LHCN-M2 (cell line): Measurements from ENCODE around the genes TEX29 and SPACA7.

DNA sequence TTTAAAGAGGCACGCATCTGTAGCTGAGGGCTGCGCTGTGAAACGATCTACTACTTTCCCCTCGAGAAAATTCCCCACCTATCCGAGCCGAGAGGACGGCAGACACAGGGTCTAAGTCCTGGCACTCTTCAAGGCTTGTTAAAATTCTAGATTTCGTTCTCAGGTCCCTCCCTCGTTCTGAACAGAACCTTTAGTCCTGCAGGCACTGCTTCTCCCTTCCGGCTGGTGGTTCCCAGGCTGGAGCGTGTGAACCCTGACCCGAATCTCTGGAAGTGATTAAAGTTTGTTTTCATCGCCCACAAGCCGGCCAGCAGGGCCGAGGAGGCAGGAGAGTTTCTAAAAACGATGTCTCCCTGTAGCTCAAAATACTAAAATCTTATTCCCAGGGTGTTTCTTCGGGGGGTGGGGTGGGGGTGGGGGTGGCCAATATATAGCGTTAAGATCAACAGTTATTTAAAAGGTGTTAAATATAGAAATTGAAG lies 1.1 kb downstream of the ARHGEF7 start:
- RAMPAGE, long total RNA, result no peak

DNA sequence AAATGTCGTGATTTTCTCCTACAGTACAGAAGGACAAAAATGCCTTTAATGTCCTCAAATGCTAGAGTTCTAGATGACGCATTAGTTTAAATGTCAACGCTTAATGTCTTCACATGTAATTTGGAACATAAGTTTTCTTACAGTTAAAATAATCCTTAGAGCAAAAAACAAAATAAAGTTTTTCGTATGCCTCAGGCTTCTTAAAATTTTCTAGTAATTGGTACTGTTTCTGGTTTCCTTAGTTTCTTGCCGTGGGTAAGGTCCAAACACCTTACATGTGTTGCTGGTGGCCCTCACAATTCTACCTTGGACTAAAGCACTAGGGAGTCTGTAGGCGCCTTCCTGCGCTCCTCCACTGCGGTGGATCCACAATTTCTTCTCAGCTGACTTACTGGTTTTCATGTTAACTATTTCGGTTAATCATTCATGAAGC lies 37.5 kb downstream of the ARHGEF7 start:
- RAMPAGE, long total RNA, result no peak

GRCh38 chr13:111166906-111167704 lies 52.0 kb downstream of the ARHGEF7 start:
- RAMPAGE, long total RNA, result no peak

DNA sequence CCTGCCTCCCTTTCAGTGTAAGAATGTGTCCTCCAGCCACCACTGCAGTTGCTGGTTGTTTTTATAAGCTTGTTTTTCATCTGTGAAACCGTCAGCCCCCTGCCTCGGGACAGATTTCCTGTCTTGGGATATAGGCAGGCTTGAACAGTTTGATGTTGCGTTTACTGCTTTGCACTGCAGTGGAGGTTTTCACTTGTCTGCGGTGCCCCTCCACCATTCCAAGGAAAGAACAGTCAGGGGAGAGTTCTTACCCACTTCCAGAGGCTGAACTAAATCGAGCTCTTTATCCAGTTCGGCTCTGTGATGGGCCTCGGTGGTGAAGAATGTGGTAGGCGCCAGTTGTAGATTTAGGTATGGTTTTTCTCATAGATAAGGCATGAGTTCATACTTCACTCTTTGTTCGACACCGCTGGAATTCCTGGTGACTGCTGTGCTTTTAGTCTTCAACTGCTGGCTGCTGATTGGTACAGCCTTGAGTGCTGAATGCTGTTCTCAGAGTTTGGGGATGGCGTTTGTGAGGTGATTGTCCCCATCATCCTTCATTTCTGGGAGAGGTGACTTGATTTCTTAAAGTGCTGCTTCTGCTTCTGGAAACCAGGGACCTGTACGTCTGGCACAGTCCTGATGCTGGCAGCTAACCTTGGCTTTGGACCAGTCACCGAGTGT lies 97.1 kb downstream of the ARHGEF7 start:
- RAMPAGE, long total RNA, result no peak

GRCh38 chr13:111281065-111281630 lies 39.3 kb upstream of the TEX29 start:
- RAMPAGE, long total RNA, result no peak

- RAMPAGE, long total RNA, result no peak
These were observed at the start of gene TEX29 for GRCh38 chr13:111320429-111320823. Gene TEX29 (plus strand): TSS chr13:111320642.

GRCh38 chr13:112067748-112068342 lies 896 bp downstream of the SOX1 start:
- RAMPAGE, long total RNA, result no peak

GRCh38 chr13:112072308-112072991 lies 5.5 kb downstream of the SOX1 start:
- RAMPAGE, long total RNA, result no peak

GRCh38 chr13:112375937-112376651 lies at the start of gene SPACA7:
Gene SPACA7 (plus strand): TSS chr13:112376355.
- RAMPAGE, long total RNA, result no peak

DNA sequence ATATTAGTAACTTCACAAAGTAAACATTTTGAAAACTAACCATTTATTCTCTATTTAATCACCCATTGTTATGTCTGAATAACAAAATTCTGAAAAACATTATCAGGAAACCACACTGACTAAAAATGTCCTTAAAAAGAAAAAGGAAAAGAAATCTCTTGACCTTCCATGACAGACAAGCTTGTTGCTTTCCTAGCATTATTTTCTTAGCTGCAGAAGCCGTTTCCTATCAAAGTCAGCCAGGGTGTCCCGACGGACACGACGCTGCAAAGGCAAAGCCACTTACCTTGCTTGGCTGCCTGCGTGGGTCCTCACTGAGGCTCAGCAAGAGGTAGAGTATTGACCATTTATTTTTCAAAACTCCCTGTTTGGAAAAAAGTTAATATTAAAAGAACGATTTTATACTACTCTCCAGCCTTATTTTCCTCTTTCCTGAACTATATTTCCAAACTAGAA lies 28.9 kb downstream of the TUBGCP3 start:
- RAMPAGE, long total RNA, result no peak

- RAMPAGE, long total RNA, result no peak
These were observed 4.4 kb downstream of the TUBGCP3 start for GRCh38 chr13:112583469-112584025.

- RAMPAGE, long total RNA, result no peak
These were observed 4.3 kb downstream of the ATP11A start for GRCh38 chr13:112694048-112694581.

DNA sequence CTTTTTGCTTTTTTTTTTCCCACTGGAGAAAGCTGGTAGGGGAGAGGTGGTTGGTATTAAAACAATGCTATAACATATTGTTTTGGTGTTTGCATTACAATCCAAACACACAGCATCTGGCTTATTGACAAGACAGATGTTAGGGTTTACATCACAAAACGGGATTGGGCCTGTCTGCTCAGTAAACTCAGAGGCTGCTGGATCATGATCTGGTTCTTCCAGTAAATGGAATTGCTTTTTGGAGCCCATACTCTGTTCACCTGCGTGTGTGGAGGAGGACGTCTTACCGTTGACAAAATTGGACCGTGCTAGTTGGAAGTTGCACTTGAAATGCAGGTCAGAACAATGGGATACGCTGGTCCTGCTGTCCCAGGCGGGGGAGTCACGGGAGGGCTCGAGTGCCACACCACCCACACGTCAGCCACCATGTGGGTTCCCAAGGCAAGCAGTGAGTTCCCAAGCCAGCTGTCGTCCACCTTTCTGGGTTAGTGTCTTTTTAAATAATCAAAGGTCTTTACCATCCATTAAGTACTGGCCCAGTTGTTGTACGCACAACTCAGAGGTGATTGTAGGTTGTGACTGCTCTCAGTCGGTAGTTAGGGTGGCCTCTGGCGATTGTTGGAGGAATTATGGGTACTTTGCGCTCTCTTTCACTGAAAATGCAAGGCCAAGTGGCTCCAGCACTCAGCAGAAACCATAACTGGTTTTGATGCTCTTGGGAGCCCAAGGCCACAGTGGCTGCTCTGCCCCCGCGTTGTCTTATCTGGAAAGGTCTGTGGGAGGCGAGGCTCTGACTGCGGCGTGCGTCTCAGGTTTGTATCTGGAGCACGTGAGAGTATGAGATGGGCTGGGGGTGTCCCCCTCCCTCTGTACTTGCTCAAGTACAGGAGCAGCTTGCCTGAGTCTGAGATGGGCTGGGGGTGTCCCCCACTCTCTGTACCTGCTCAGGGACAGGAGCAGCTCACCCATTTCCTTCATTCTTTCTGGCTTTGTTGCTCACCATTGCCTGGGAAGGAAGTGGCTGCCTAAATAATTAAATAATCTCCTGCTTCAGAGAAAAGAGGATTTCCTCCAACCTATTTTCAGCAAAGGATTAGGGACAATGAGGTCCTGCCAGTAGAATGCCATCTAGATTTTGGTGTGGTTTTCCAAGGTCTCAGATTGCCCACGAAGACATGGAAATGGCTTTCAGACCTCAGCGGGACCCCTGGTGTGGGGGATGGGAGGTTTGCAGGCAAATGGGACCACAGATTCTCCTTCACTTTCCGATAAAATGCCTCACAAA lies 14.3 kb downstream of the ATP11A start:
- RAMPAGE, long total RNA, result no peak

DNA sequence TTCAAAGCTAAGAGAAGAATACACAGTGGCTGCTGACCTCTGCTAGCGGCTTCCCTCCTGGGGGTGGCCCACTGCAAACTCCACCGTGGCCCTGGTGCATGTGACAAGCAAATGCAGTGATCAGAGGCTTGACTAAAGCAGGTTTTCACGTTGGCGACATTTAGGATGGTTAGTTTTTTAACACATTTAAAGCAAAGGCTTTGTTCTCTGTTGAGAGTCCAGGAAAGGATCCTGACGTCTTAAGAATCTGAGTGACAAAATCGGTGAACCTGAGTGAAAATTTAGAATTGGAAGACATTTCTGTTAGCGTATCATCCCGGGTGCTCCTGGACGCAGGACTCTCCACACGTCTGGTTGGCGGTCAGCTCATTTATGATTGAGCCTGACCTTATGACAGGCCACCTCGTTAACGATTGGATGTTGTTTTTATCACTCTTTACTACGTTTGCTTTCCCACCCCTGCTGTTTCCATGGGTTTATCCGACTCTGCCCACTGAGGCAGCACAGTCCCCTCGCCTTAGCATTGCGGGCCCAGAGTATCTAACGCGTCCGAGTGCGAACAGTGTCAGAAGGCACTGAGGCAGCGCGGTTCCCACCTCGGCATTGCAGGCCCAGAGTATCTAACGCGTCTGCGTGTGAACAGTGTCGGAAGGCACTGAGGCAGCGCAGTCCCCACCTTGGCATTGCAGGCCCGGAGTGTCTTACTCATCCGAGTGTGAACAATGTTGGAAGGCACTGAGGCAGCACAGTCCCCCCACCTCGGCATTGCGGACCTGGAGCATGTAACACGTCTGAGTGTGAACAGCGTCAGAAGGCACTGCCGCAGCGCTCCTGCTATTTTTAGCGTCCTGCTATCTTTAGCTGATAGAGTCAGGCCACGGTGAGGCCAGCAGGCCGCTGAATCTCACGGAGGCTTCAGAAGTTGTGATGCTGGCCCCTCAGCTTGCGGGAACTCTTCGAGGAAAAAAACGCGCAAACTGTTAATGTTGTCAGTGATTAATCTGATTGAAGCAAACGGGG lies 39.3 kb downstream of the ATP11A start:
- RAMPAGE, long total RNA, result no peak

DNA sequence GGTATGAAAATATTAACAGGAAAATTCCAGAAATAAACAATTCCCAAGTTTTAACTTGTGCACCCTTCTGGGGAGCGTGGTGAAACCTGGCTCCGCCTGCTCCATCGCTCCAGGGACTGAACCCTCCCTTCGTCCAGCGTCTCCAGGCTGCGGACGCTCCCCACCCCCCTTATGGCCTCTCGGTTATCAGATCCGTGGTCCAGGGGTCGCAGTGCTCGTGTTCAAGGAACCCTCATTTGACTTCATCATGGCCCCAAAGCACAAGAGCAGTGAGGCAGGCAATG lies 71.1 kb downstream of the ATP11A start:
- RAMPAGE, long total RNA, result no peak

DNA sequence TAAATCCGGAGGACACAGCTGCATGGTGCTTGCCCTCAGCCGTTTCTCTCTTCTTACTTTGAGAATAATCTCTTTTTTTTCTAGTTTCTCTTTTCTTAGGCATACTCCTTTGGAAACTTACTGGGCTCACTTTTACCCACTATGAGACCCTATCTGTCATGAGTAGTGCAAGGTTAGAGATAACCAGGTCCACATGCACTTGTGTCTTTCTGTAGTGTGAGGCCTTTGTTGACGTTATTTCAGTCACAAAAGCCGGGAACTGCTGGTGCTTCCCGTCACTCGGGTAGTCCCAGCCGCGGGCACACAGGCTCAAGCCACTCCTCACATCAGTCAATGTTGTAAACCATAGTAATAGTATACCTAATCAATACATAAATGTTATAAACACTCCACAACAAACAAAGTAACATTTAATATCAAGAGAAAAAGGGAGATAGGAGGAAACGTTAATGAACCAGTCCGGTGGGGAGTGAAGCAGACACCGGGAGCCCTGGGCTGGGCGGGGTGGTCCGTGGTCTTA lies 81.7 kb downstream of the ATP11A start:
- RAMPAGE, long total RNA, result no peak

DNA sequence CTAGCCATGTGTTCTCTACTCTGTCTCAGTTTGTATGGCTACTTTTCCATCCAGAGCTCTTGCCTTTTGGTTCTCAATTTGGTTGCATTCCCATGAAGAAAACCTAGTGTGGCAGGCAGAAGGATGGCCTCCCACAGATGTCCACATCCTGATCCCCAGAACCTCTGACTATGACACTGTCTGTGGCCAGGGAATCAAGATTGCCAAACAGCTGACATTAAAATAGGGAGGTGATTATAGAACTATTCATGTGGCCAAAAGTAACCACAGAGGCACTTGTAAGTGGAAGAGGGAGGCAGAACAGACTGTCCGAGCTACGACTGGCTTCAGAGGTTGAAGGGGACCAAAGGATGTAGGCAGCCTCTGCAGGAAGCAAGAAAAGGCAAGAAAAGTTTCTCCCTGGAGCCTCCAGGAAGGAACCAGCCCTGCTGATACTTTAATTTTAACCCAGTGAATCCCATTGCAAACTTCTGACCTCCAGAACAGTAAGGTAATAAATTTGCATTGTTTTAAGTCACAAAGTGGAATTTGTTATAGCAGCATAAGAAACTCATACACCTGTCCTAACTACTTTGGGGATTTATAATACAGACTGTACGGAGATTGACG lies 106.4 kb downstream of the ATP11A start:
- RAMPAGE, long total RNA, result no peak

DNA sequence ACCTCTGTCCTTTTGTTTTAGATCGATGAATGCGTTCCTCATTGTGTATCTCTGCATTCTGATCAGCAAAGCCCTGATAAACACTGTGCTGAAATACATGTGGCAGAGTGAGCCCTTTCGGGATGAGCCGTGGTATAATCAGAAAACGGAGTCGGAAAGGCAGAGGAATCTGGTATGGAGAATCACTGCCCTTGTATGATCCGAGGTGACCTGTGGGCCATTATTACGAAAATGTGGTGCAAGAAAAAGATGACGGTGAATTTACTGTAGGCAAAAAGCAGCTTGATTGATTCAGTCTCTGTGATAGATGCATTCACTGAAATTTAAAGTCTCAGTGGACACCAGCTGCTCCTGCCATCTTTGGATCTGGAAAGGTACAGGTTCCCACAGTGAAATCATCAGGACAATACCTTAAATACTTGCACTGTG lies 135.6 kb downstream of the ATP11A start:
- RAMPAGE, long total RNA, result no peak

DNA sequence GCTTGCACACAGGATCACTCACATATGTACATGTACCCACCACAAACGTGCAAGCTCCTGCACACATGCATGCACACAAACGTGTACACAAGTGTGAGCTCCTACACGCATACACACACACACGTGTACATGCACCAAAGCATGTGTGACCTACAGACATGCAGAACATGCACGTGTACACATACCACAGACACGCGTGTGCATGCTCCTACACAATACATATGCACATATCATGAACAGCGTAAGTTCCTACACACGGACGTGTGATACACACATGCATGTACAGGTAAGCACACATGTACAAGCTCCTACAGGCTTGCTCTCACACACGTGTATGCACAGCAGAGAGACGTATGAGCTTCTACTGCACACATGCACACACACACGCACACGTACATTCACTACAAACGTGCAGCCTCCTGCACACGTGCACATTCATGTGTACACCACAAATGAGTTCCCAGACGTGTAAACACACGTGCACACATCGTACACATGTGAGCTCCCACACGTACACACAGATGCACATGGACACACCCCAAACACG lies 84.0 kb upstream of the MCF2L start:
- RAMPAGE, long total RNA, result no peak

- RAMPAGE, long total RNA, result no peak
These were observed 75.5 kb upstream of the MCF2L start for GRCh38 chr13:112893375-112894116.